ENCODE measurements around a stretch of chr22.

- RRBS, result no CpG with 5 or more reads among the region's 10 CpGs
These were observed 2.4 kb downstream of the PARVG start for GRCh38 chr22:44183153-44183515.

- RRBS, result no CpG with 5 or more reads among the region's 6 CpGs
These were observed 7.2 kb downstream of the PARVG start for GRCh38 chr22:44188026-44188313.

DNA sequence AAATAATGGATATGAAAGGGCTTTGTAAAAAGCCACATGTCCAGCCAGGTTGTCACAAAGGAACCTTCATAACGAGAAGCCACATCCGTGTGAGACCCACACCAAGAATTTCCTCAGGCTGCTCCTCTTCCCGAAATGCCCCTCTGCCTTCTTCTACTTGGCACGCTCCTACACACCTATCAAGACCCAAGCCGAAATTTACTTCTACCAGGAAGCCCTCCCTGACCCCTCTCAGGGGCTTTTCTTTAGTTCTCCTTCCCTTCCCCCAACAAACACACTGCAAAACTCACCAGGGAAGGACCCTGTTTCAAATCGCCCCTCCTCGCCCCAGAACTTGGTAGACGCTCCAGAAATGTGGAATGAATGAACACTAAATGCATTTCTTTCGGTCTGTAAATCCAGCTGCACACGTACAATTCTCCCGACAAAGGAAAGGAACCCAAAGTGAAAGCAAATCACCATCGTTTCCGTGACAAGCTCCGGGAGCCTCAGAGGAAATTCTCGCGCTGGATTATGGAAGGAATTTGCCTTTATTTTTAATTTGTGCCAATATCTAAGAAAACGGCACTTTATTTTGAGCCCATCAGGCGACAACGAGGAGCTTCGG is 13.1 kb upstream of the SHISAL1 start:
- RRBS, result no CpG with 5 or more reads among the region's 20 CpGs

DNA sequence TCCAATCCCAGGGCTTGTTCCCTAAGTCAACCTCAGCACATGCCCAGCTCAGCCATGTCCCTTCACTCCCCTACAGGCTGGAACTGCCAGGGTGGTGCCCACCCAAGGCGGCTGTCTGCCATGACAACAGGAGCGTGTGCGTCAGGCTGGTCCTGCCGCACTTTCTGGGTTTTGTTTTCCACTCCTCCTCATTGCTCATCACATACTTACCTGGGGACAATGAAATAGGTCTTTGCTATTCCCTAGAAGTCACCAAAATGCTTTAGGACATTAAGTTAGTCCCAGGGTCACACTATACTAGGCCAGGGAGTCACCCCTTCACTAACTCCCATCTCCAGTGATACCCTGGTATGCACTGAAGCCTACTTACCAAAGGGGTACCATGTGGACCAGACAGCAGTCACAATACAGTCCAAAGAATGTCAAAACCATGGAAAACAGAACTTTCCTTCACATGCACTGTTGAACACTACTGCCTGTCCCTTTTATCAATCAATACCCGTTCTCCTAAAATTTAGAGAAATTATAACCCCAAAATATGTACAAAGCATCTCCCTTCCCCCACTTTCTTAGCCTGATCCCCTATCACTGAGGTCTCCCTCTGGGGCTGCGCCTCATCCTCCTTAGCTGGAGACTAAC is 4.2 kb downstream of the RTL6 start:
- RRBS, result no CpG with 5 or more reads among the region's 6 CpGs

DNA sequence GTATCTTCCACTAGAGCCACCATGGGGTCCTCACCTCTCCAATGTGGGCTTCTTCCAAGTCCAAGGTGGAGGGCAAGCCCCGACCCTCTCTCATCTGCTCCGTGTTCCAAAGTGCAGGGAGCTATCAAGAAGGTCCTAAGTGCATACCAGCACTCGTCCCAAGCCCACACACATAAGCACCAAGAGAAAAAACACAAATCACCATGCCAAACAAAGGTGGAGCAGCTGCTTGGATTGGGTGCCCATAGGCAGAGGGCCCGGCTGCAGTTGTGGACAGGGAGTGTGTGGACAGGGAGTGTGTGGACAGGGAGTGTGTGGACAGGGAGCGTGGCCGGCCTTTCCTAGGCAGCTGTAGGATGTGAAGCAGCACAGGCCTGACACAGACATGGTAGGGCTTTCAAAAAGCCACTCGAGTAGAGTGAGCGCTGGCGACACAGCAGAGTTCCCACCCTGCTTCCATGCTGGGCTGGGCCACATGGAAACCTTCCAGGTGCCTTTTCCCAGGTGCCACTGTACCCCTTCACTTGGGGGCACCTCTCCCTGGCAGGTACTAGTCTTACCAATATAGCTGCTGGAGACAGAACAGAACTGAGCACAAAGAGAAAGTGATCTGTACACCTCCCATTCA is 3.5 kb downstream of the RTL6 start:
- RRBS, result no CpG with 5 or more reads among the region's 9 CpGs

DNA sequence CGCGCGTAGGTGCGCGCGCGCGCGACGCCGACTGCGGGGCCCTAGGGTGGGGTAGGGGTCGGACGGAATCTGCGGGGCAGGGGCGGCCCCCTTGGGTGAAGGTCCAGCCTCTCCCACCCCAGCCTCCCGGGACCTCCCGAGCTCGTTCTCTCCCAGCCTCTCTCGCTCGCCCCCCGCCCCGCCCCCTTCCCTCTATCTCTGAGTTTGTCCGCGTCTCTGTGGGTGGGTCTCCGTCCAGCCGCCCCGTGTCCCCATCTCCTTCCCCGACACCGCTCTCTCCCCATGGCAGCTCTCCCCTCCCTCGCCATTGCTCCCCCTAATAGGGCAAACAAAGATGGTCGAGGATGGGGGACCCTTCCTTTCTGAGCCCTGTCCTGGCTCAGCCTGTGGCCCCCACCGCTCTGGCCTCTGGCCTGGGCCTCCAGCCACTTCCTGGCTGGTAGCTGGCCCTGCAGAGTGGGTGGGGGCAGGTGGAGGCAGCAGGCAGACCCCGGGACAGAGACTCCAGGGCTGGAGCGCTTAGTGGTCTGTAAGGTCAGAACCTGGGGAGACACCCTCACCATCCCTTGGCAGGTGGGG is 33.0 kb upstream of the PRR5 start:
- RRBS, result no CpG with 5 or more reads among the region's 35 CpGs

- RRBS, result no CpG with 5 or more reads among the region's 9 CpGs
These were observed 16.6 kb upstream of the PRR5 start for GRCh38 chr22:44685274-44685910.

- RRBS, result 16% methylated on average over 11 of the region's 54 CpGs
These were observed 22.8 kb upstream of the ARHGAP8 start for GRCh38 chr22:44729273-44730280.

DNA sequence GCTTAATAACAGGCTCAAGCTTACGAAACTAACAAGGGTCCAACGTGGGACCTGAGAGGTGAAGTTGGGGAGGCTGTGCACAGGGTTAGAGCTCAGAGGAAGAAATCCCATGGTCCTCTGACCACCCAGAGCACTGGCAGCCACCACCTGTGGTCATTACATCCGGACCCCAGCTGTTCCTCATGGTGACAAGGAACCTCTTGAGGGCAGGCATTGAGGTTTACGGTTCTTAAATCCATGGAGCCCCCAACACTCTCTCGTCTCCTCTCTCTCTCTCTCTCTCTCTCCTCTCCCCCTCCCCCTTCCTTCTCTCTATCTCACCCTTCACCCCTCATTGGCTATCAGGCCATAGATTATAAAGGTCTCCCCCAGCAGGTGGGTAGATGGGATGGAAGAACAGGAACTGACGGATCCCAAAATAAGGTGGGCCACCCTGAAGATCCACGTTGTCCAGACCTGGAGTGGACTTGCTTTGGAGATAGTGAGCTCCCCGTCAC is 22.3 kb downstream of the PHF21B start:
- RRBS, result no CpG with 5 or more reads among the region's 8 CpGs

GRCh38 chr22:45006862-45007617 is 2.8 kb downstream of the PHF21B start:
- RRBS, result 53% methylated on average over 27 of the region's 83 CpGs

DNA sequence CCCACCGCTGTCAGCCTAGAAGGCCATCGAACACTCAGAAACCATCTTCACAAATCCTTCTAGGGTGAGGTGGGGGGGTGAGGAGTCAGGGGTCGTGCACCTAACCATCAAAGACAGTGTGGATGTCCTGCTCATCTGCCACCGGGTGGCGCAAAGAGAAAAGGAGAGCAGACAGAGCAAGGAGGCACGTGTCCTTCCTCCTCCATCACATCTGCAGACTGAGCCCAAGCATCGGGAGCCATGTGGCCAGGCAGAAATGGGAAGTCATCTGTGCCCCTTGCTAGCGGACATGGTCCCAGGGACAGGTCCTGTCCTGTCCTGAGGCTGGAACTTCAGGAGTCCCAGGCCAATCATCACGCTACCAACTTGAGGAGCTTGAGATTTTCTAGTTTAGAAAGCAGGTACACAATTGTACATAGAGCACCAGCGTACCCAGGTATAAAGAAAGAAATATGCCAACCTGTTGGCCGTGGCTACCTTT is 61.8 kb upstream of the NUP50 start:
- RRBS, result no CpG with 5 or more reads among the region's 11 CpGs

DNA sequence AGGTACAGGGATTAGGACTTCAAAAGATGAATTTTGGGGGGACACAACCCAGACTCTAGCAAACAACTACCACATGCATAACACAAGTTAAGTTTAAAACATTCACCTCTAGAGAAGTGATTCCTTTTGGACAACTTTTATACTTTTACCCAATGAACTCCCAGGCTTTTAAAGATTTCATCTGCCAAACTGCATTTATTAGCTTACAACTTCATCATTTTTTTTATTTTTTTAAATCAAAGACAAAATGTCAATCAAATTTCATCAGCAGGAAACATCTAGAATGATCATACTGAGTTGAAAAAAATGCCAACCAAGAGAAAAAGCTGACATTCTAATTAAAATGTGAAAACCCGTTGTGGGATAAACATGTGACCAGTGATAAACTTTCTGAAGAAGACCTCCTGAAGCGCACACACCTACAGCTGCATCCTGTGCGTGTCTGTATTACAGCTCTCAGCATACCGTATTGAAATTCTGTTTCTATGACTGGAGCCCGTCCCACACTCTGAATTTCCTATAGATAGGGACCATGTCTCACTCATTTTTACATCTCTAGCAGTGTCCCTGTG is 12.4 kb upstream of the NUP50 start:
- RRBS, result no CpG with 5 or more reads among the region's 5 CpGs

- RRBS, result no CpG with 5 or more reads among the region's 16 CpGs
These were observed 9.3 kb downstream of the NUP50 start for GRCh38 chr22:45172731-45173806.

GRCh38 chr22:45192533-45193237 is 29.0 kb downstream of the NUP50 start:
- RRBS, result no CpG with 5 or more reads among the region's 19 CpGs

DNA sequence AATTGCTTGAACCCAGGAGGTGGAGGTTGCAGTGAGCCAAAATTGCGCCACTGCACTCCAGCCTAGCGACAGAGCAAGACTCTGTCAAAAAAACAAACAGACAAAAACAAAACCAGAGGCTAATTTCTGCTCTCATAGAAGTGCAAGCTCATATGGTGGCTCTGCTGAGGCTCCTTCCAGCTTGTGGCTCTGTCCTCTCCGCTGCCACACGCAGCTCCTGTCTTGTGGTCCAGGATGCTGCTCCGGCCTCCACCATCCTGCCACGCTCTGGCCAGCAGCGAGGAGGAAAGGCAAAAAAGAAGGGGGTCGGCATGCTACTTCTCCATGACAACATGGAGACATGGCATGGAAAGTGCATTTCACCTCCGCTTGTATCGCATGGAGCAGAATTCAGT is 19.7 kb downstream of the RIBC2 start:
- RRBS, result no CpG with 5 or more reads among the region's 10 CpGs

GRCh38 chr22:45670986-45671370 is 656 bp upstream of the ATXN10 start:
- RRBS, result 85% methylated on average over 3 of the region's 10 CpGs

GRCh38 chr22:45785297-45786117 is 113.9 kb downstream of the ATXN10 start:
- RRBS, result no CpG with 5 or more reads among the region's 9 CpGs

DNA sequence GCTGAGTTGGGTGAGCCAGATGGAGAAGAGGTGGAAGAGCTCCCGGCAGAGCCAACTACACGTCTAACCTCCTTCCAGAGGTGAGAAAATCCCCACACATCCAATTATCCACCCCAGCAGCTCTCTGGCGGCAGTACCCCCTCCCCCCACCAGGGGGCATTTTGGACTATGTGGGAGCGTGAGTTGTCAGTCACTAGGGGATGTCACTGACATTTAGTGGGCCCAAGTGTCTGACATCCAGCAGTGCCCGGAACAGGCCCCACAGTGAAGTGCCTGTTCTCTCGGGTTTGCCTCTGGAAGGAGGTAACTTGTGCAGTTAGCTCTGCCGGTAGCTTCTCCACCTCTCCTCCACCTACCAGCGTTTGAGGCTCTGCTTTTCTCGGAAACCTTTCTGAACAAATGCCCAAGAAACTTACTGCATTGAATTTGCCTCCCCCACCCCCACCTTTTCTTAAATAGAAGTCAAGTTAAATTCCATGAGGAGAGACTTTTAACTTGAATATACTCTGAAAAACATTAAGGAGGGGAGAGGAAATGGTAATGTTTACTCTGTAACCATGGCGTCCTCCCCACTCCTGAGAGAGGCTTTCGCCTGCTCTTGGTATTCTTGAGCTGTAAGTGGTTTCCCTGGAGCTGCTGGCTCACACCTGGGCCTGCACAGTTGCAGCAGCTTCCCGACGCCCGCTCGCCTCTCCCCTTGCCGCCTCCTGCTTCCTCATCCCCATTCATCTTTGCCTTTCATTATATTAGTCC is 112.8 kb downstream of the WNT7B start:
- RRBS, result 31% methylated on average over 3 of the region's 16 CpGs

- RRBS, result no CpG with 5 or more reads among the region's 14 CpGs
These were observed 64.9 kb downstream of the WNT7B start for GRCh38 chr22:45912031-45912533.

DNA sequence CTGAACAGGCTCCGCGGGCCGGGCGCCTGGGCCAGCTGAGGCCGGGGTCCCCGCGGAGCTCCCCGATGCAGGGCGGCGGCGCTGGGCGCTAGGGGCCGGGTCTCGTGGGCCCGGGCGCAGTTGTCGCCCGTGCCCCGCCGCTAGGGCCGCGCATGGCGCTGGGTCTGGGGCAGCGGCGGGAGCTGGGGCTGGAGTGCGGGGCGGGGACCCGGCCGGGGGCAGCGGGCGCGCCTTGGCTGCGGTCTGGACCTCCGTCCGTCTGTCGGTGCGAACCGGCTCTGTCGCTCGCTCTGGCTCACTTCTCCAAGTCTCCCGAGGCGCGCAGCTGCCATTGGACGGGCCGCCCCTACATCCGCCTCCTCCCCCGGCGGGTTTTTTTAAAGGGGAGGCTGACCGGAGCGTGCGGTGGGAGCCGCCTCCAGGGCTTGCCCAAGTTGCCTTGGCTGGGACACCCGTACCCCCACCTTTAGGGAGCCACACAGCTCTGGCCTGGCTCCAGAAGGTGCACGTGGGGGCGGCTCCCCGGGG is 4.6 kb downstream of the WNT7B start:
- RRBS, result 47% methylated on average over 38 of the region's 56 CpGs